Parietal lobe (tissue), 2 donors: ENCODE measurements around a stretch of chr17.

- RAMPAGE, long total RNA = no peak
Measured at GRCh38 chr17:78678148-78678915, 101.1 kb upstream of the DNAH17 start.

GRCh38 chr17:78718453-78719190 lies 63.5 kb downstream of the CYTH1 start:
- RAMPAGE, long total RNA = no peak

DNA sequence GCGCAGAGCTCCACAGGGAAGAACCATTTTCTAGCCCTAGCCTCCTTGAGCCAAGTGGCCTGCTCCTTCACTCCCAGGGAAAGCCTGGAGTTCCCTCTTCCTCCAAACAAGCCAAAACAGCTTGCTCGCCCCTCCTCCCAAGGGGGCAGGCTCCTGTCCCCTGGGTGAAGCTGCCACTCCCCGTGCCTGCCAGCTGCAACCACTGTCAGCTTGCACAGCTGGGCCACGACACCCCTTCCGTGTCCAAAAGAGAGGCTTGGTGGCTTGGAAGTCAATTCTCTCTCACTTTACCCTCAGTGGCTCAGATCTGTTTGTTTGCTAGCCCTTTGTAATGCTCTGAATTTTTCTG lies 59.7 kb downstream of the CYTH1 start:
- RAMPAGE, long total RNA = no peak

DNA sequence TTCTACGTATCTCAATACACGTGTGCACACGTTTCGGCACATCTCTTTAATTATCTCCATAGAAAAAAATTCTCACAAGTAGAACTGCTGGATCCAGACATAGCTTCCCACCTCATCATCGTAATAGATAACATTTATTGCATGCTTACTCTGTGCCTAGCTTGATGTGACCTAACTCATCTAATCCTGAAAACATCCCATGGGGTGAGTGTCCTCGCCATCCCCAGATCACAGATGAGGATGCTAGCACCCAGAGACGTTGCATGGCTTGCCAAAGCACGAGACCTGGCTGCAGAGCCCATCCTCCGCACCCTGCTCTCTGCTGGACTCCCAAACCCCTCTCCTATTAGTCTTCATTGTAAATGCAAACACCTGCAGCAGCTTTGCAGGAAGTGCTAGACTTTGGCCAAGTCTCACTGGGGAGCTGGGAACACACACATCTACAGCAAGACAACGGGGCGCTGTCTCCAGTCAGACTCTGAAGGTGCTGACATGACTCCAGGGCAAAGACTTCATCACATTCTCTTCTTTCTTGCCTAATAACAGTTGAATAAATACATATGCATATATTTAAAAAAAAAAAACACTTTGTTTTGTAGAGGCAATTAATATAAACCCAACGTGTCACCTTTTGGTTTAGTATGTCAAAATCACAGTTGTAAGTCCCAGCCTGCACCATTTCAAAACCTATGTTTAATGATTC lies 43.9 kb downstream of the CYTH1 start:
- RAMPAGE, long total RNA = no peak

GRCh38 chr17:78767949-78768888 lies 13.9 kb downstream of the CYTH1 start:
- RAMPAGE, long total RNA = no peak

DNA sequence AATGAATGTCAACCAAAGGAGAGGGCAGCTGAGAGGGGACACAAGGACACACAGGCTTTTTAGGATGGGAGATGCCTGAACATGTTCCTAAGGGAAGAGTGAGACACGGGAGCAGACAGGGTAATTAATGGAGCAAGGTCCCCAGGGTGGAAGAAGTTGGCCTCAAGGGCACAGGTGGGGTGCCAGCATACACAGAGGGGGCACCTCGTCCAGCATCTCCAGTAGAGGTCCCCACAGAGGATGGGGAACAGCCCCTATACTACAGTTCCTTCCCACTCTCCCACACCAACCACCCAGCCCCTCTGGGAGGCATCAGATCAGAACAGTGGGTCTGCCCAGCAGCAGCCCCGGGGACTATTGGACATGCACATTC lies 10.1 kb upstream of the CYTH1 start:
- RAMPAGE, long total RNA = no peak

DNA sequence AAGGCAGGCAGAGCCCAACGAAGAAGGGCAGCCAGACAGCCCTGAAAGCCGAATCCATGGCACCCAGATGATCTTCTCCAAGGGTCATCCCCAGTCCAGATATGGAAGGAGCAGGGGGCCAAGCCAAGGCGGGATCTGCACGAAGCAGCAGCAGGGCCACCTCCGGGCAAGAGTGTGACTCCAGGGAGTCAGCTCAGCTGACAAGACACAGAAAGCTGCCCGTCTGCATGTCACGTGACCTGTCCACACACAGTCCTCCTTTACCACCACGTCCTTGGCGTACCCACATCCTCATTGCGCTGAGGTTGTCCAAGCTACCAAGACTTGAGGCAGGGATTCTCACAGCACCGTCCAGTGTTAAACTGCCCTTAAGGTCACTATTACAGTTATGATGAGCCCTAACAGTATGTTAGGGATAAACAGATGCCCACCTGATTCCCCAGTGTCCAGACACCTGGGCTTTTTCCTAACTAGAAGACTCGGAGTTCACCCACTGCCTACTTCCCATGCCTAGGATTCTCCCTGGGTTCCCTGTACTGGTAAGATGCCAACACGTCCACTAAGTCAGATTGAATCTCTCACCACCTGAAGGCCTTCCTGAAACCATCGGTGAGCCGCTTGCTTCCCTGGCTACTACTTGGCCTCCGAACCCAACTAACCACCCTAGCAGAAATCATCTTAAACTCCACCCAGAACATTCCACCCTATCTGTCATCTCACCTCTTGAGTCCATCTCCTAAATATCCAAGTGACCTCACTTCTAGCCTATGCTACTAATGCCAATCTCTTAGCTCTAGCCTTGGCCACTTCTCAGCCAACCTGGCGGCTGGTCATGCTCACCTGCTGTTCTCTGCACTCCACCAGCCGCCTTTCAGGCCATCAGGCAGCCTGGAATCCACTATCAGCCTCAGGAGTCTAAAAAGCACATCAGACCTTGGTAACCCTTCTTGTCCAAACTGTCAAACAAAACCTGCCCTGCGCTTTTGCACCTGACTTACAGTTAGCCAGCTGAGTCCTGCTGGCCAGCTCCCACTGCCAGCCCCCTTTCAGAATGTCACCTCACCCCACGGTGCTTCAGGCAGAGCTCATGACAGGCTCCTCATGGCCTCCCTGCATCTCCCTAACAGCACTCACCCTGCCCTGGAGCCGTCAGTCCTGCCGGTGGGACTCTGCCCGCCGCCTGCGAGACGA lies 11.7 kb upstream of the CYTH1 start:
- RAMPAGE, long total RNA = no peak

GRCh38 chr17:78806405-78806815 lies 24.3 kb upstream of the CYTH1 start:
- RAMPAGE, long total RNA = no peak

DNA sequence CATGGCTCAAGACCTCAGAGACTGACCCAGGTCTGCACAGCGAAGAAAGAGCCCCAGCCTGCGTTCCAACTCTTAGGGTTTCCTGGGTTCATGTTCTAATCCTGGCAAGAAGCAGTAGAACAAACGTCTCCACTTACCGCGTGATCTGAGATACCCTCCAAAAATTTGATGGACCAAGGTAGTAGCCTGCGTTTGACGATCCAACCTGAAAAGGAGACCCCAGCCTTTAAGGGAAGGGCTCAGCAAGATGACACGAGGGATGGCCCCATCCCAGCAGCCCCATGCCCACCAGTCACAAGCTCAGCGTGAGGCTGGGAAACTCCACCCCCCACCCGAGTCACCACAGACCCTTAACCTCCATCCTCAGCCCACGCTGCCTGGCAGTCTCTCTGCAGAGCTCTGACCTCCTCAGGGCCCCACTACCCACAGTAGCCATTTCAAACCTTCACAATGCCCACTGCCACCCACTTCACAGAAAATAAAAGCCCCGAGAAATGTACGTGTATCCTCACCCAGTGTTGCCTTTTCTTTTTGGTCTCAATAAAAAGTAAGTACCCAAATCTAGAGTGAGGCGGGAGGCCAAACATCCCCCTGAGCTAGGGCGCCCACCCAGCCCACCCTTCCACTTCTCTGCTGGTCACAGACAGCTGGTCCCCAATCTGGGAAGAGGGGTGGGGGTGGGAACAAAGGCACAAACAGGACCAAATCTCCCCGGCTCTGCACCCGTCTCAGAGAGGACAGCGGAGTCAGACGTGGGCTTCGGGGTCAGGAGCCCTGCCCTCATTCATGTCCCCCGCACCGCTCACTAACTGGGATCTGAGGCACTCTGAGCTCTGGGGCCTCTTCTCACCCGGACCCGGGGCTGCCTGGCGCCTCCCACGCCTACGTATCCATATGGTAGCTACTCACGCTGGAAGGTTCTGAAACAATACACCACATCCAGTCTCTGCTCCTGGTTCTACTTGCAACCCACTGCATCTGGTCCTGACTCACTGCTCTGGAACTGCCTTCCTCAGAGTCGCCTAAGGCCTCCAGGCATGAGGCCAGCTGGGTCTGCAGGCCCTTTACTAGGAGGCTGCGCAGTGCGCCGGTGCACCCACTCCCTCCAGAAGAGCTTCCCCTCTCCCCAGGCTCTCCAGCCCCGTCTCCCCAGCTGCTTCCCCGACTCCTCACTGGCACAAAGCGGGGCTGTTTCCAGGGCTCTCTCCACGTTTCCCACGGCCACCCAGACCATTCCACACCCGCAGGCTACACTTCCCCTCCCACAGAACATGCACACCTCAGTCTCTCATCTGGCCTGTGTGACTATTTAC lies 18.4 kb downstream of the USP36 start:
- RAMPAGE, long total RNA = no peak

DNA sequence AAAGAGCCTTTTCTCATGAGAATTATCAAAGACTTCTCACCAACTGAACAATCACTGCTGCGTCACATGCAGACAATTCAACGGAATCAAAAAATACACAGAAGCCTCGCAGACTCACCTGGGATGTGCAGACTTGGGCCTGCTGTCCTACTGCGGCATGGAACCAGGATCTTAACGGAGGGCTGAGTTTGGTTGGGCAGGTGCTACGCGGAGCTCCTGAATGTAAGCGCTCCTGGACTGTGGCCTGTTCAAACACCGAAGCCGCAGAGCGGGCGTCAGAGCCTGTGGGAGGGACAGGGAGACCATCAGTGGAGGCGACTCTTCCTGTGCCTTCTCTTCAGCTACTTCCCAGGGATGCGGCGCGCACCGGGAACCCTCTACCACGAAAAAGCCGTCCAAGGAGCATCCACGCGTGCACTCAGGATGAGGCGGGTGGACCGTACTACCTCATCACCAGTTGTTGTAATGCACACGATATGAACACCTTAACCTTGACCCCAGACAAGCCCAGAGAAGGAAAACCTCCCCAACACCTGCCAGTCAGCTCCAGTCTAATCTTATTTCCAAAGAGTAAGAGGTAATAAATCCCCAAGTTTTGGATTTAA lies 2.0 kb downstream of the USP36 start:
- RAMPAGE, long total RNA = no peak

DNA sequence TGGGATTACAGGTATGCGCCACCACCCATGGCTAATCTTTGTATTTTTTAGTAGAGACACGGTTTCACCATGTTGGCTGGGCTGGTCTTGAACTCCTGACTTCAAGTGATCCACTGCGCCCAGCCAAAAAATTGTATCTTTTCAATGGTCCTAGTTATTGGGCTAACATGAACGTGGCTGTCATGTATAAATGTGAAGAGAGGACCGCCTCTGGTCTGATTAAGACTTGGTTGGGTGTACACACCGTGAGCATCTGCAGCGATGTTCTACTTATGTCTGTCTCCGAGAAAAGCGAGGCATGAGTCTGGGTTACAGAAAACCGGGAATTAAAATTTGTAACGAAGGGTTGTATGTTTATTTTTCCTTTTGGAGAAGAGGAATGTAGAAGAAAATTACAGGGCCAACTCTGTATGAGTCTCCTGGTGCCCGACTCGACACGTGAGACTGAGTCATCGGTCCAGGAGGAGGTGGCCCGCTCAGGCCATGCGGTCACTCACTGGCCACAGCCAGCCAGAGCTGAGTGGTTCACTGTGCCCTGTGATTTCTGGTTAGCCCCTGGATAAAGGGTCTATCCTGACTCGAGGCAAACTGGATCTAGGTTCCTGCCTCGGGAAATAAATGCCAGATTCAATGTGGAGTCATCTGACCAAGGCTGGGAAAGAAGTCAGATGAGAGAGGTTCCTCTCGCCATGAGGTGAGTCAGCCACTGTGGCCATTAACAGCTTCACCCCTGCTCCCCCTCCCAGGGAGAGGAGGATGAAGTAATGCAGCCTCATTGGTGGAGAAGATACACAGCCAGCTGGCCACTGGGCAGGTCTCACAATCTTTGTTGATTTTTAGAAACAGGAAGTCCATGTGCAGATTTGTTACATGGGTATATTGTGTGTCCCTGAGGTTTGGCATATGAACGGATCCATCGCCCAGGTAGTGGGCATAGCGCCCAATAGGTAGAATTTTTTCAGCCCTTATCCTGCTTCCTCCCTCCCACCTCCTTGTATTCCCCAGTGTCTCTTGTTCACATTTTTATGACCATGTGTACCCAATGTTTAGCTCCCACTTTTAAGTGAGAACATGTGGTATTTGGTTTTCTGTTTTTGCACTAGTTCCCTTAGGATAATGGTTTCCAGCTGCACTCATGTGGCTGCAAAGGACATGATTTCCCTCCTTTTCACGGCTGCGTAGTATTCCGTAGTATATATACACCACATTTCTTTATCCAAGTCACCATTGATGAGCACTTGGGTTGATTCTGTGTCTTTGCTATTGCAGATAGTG lies 21.6 kb upstream of the USP36 start:
- RAMPAGE, long total RNA = no peak

- RAMPAGE, long total RNA = no peak
Measured at GRCh38 chr17:78893530-78894272, 9.3 kb downstream of the CEP295NL start.

GRCh38 chr17:78898926-78899227 lies 4.1 kb downstream of the CEP295NL start:
- RAMPAGE, long total RNA = no peak

- RAMPAGE, long total RNA = no peak
Measured at GRCh38 chr17:79305753-79306256, 231.2 kb downstream of the ENGASE start.

DNA sequence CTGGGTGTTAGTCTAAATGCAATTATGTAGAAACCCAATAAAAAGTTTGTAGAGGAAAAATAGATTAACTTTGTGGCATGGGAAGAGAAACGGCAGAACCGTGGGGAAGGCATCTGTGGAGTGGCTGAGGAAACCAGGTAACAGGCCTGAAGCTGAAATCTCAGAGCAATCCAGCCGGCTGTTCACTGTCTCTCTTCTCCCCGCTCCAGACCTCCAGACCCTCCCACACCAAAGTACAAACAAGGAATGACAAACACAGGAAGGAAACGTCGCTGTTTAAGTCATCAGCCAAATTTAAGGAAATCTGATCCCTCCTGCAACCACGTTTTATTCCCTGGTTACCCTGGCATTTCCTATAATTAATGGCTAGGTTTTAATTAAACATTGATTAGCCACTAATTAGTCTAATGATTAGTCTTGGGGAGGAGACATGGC lies 51.9 kb upstream of the RBFOX3 start:
- RAMPAGE, long total RNA = no peak

- RAMPAGE, long total RNA = no peak
Measured at GRCh38 chr17:79664886-79665771, 54.3 kb upstream of the RBFOX3 start.

- RAMPAGE, long total RNA = no peak
Measured at GRCh38 chr17:79786326-79787055, 8.5 kb downstream of the CBX2 start.

DNA sequence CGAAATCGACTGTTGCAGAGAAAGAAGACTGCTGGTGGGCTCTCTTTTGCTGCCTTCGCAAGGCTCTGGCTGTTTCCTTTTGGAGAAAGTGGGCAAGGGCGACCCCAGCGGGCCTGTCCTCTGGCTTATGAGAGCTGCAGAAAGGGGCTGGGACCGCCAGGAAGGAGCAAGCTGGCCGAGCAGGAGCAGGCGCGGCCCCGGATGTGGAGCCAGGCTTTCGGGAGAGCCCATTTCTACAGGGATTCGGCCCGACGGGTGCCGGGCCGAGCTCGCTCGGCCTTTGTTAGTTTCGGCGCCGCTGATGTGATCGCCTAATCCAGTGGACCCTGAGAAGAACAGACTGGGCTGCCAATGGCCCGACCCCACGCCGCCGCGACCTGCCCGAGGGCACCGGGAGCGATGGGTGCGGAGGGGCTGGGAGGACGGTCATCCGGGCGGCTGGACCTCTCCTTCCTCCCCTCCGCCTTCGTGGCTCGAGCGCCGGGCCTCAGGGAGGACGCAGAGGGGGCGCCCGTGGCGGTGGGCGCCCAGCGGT lies 7.4 kb downstream of the CBX8 start:
- RAMPAGE, long total RNA = no peak

- RAMPAGE, long total RNA = no peak
Measured at GRCh38 chr17:79810286-79810603, 13.4 kb upstream of the CBX8 start.

DNA sequence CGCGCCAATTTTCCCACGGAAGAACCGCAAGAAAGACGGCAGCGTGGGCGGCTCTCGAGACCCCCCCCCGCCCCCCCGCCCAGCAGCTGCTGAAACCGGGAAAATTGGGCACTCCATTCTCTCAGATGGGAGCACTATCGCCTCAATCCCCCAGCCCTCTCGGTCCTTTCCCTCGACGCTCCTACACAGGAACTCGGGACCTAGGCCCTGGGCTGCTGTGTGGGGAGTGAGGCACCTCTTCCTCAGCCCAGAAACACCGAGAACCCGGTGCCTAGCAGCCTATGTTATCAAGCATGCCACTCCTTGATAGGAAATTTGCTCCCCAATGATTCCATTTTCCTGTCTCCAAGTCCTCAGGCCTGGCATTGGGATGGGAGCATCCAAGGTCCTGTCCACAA lies 17.2 kb upstream of the CBX8 start:
- RAMPAGE, long total RNA = no peak